Spleen (tissue), 7 donors: ENCODE measurements around the gene FBLN2.

GRCh38 chr3:12992404-12992983, 80.7 kb downstream of the IQSEC1 start:
- PRO-cap, 4 experiments, result no peak in any of the 4 experiments
- RAMPAGE, long total RNA, 4 experiments, result no peak in any of the 4 experiments

DNA sequence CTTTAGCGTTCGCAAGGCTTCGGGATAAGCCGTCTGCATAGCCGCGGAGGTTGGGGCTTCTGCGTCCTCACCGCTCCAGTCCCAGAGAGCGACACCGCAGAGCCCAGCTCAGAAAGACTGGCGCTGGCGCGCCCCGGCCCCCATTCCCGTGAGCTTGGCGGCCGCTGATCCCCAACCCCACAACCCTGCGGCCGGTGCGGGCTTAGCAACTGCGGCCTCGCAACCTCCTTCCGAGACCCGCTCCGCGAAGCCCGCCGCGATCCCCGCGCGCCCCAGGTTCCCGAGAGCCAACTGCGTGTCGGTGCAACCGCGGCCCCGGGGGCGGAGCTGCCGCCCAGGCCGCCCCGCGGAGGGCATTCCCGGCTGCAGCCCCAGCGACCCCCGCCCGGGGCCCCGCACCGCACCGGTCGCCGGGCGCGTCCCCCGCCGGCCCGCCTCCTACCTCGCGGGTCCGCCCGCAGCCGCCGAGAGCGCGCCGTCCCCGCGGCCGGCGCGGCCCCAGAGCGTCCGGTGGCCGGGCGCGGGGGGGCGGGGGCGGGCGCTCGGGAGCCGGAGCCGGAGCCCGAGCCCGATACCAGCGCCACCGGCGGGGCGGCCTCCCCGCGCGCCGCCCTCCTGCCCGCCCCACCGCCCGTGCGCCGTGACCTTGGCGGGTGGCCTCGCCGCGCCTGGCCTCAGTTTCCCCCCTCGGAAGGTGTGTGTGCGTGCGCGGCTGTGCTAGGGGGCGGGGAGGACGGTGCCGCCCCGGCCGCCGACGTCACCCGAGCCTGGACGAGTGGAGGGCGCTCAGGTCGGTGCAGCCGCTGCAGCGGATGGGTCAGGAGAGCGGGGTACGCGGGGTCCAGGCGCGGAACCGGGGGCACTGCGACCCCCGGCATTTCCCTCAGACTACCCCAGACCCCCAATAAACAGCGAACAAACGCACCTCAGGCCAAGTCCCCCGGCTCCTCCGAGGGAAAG, 79.3 kb downstream of the IQSEC1 start:
- PRO-cap, 4 experiments, result peak in 4 of 4 experiments; most common plus-strand start position 774 of the sequence (in 3); most common minus-strand start position 440 of the sequence (in 2)
- RAMPAGE, long total RNA, 4 experiments, result no peak in any of the 4 experiments

GRCh38 chr3:12998957-12999799, 74.1 kb downstream of the IQSEC1 start:
- PRO-cap, 4 experiments, result peak in 4 of 4 experiments; most common plus-strand start chr3:12999697 (in 3); most common minus-strand start chr3:12999429 (in 3)
- RAMPAGE, long total RNA, 4 experiments, result no peak in any of the 4 experiments

DNA sequence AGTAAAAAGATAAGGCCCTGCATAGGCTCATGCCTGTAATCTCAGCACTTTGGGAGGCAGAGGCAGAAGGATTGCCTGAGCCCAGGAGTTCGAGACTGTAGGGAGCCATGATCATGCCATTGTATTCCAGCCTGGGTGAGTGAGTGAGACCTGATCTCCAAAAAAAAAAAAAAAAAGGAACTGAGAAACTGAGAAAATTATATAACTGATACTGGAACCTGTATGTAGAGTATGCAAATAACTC, 70.9 kb downstream of the IQSEC1 start:
- PRO-cap, 4 experiments, result no peak in any of the 4 experiments
- RAMPAGE, long total RNA, 4 experiments, result no peak in any of the 4 experiments

DNA sequence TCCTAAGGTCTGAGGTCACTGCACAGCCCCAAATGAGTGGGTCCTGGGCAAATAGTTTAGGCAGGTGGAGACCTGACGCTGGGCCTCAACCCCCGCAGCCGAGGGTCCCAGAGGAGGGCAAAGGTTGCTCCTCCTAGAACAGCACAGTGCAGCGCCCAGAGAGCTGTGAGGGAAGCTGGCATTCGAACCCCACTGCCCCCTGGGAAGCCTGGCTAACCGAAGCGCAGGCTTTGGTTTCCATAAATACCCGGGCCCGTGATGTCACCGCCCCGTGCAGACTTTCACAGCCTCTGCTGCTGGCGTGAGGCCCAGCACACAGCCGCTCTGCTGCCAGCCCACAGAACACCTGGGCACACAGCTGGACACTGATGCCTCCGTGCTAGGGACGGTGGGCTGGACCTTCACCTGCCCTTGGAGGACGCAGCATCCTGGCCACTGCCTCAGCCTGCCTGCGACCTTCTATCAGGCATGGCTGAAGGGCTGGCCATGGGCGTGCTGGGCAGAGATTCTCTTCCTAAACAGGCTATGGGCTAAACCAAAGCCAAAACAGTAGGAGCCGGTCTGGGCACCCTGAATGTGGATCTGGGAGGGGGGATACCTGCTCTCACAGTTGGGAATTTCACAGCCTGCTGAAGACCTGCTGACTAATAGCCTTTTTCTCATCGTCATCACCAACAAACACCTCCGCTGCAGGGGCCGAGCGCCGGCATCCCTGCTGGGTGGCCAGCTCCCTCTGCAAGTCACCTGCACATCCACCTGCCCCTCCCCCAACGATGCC, 901 bp downstream of the IQSEC1 start:
- PRO-cap, 4 experiments, result peak in 2 of 4 experiments; most common plus-strand start position 318 of the sequence (in 2); most common minus-strand start position 194 of the sequence (in 2)
- RAMPAGE, long total RNA, 4 experiments, result no peak in any of the 4 experiments

GRCh38 chr3:13346963-13348062, 72.8 kb downstream of the NUP210 start:
- PRO-cap, 4 experiments, result no peak in any of the 4 experiments
- RAMPAGE, long total RNA, 4 experiments, result no peak in any of the 4 experiments

- PRO-cap, 4 experiments, result no peak in any of the 4 experiments
- RAMPAGE, long total RNA, 4 experiments, result no peak in any of the 4 experiments
These were observed 40.8 kb downstream of the NUP210 start for GRCh38 chr3:13379190-13379781.

GRCh38 chr3:13504527-13505213, 24.6 kb downstream of the HDAC11 start:
- PRO-cap, 4 experiments, result no peak in any of the 4 experiments
- RAMPAGE, long total RNA, 4 experiments, result no peak in any of the 4 experiments

DNA sequence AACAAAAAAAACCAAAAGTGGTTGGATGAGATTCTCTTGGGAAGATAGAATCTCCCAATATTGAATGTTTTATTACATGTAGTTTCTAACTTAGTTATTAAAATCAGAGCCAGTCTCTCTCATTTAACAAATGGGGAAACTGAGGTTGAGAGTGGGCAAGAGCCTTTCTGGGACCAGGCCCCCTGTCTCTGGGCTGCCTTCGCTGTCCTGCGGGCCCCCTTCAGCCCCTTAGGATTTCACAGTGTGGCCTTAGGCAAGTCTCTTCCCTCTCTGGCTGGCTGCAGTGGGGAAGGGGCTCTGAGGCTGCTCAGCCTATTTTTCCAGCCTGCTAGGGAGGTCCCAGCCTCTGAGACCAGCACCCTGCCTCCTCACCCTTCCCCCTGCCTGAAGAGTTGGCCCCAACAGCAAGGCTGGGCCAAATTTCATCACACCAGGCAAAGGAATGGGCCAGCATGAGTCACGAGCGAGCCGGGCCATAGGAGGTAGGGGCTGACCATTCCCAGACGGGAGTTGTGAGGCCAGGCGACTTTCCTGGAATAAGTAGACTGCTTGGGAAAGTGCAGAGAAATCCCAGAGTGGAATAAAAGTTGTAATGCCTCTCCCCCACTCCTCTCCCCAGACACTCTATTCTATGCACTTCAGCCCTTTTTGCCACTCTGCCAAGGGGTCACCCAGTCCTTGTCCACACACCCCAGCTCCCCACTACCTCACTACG, 5.8 kb upstream of the FBLN2 start:
- PRO-cap, 4 experiments, result no peak in any of the 4 experiments
- RAMPAGE, long total RNA, 4 experiments, result no peak in any of the 4 experiments

- PRO-cap, 4 experiments, result peak in 3 of 4 experiments; most common plus-strand start chr3:13548965 (in 1); most common minus-strand start chr3:13548976 (in 1)
- RAMPAGE, long total RNA, 4 experiments, result no peak in any of the 4 experiments
These were observed at the start of gene FBLN2 for GRCh38 chr3:13548635-13549253. TSS of gene FBLN2 (plus strand) at chr3:13549125.

DNA sequence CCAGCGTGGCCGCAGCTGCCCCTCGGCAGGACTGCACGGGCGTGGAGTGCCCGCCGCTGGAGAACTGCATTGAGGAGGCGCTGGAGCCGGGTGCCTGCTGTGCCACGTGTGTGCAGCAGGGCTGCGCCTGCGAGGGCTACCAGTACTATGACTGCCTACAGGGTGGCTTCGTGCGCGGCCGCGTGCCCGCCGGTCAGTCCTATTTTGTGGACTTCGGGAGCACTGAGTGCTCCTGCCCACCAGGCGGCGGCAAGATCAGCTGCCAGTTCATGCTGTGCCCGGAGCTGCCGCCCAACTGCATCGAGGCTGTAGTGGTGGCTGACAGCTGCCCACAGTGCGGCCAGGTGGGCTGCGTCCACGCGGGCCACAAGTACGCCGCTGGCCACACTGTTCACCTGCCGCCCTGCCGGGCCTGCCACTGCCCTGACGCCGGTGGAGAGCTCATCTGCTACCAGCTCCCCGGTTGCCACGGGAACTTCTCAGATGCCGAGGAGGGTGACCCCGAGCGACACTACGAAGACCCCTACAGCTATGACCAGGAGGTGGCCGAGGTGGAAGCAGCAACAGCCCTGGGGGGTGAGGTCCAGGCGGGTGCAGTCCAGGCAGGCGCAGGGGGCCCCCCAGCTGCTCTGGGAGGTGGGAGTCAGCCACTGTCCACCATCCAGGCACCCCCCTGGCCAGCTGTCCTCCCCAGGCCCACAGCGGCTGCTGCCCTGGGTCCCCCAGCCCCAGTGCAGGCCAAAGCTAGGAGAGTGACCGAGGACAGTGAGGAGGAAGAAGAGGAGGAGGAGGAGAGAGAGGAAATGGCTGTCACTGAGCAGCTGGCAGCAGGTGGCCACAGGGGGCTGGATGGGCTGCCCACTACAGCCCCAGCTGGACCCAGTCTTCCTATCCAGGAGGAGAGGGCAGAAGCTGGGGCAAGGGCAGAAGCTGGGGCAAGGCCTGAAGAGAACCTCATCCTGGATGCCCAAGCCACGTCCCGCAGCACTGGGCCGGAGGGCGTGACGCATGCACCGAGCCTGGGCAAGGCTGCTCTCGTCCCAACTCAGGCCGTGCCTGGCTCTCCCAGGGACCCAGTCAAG, 21.8 kb downstream of the FBLN2 start:
- PRO-cap, 4 experiments, result no peak in any of the 4 experiments
- RAMPAGE, long total RNA, 4 experiments, result no peak in any of the 4 experiments

GRCh38 chr3:13867130-13867596, 12.7 kb downstream of the WNT7A start:
- PRO-cap, 4 experiments, result no peak in any of the 4 experiments
- RAMPAGE, long total RNA, 4 experiments, result no peak in any of the 4 experiments

- PRO-cap, 4 experiments, result peak in 4 of 4 experiments; most common plus-strand start chr3:13895585 (in 2); most common minus-strand start chr3:13895397 (in 2)
- RAMPAGE, long total RNA, 4 experiments, result start-site peak on the plus strand in 3 of 4 experiments, at chr3:13895541-13895678 at its widest, 8 to 15 reads per replicate
These were observed 15.7 kb upstream of the WNT7A start for GRCh38 chr3:13895208-13896405.

DNA sequence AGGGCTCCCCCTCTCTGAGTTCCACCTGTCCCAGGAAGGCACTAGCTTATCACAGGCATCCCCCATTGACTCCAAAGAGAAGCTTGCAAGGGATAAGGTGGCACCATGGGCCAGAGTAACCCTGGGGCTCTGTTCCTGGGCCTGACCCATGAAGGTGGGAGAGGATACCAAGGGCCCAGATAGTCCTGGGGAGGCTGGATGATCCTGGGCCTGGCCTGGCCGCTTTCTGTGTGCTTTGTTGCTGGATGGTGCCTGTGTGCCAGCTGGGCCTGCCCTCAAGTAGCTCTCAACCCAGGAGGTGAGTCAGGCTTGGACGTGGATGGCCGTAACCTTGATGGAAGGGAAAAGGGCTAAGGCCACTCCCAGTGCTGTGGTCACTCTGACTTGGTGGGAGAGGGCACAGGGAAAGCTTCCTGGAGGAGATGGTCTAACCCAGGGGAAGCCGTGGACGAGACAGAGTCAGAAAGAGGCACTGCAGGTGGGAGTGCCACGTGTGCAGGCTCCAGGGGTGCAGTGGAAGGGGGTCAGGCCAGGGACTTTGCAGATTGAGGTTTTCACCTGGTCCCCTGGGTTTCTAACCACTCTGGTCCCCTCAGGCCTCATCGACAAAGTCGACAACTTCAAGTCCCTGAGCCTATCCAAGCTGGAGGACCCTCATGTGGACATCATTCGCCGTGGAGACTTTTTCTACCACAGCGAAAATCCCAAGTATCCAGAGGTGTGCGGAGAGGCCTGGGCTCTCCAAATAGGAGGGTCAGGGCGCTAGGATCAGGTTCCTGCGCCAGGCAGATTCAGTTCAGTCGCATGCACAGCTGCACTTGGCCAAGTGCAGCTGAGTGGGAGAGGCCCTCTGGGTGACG, 9.6 kb downstream of the TMEM43 start:
- PRO-cap, 4 experiments, result no peak in any of the 4 experiments
- RAMPAGE, long total RNA, 4 experiments, result no peak in any of the 4 experiments

DNA sequence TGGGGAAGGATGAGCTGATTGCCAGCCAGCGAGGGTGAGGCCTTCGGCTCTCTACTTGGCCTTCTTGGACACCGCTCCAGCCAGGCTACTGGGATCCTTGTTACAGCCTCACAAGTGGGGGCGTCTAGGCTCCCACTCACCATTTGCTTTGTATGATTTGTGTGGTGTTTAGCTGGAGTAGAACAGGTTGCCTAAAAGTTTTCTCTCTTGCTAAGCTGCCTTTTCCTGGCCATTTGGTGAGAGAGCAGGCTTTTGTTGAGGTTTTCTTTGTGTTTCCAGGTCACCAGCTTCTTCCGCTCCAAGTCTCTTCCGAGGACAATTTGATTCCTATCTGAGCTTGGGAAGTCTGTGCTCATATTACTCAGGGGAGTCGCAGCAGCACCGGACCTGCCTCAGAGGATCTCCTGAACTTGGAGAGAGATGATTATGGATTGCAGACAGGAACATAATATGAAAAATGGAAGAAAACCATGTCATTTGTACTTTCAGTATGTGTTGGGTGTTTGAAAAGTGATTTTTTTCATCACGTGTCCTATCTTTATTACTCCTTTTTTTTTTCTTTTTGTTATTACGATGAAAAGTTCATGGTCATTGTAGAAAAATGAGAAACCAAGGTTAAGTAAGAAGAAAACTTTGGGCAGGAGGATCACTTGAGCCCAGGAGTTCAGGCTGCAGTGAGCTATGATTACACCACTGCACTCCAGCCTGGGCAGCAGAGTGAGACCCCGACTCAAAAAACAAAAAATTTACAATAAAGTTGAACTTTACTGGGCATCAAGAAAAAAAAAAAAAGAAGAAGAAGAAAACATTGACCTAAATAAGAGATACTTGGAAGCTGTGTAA, 64.5 kb downstream of the LSM3 start:
- PRO-cap, 4 experiments, result no peak in any of the 4 experiments
- RAMPAGE, long total RNA, 4 experiments, result no peak in any of the 4 experiments

- PRO-cap, 4 experiments, result no peak in any of the 4 experiments
- RAMPAGE, long total RNA, 4 experiments, result no peak in any of the 4 experiments
These were observed 94.4 kb downstream of the LSM3 start for GRCh38 chr3:14272806-14273573.

GRCh38 chr3:14364326-14365002, 37.9 kb upstream of the SLC6A6 start:
- PRO-cap, 4 experiments, result no peak in any of the 4 experiments
- RAMPAGE, long total RNA, 4 experiments, result no peak in any of the 4 experiments

GRCh38 chr3:14405865-14406370, 3.5 kb downstream of the SLC6A6 start:
- PRO-cap, 4 experiments, result no peak in any of the 4 experiments
- RAMPAGE, long total RNA, 4 experiments, result no peak in any of the 4 experiments

- PRO-cap, 4 experiments, result no peak in any of the 4 experiments
- RAMPAGE, long total RNA, 4 experiments, result no peak in any of the 4 experiments
These were observed 4.3 kb downstream of the SLC6A6 start for GRCh38 chr3:14406696-14407069.

- PRO-cap, 4 experiments, result no peak in any of the 4 experiments
- RAMPAGE, long total RNA, 4 experiments, result no peak in any of the 4 experiments
These were observed 11.2 kb downstream of the SLC6A6 start for GRCh38 chr3:14413486-14414055.